ENCODE measurements around a stretch of chr21.

DNA sequence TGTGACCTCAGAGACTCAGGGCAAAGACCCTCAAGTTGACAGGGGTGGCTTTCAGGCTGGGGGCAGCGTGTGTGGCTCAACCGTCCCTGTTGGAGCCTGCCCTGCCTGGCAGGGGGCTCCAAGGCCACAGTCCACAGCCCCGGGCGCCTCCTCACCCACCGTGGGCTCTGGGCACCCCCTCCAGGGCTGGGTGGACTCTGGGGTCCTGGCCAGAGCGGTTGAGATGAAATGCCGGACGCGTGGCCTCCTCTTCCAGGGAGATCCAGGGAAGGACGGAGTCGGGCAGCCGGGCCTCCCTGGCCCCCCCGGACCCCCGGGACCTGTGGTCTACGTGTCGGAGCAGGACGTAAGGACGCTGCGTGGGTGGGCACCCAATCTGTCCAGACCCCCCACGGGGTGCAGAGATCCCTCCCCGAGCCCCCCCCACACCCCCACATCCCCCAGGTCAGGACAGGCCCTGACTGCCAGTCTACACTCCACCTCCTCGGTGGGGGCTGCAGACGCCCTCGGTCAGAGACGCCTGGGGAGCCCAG, 51.2 kb downstream of the SLC19A1 start:
- PRO-cap: no peak
- RAMPAGE, long total RNA, 4 experiments: no peak in any of the 4 experiments

DNA sequence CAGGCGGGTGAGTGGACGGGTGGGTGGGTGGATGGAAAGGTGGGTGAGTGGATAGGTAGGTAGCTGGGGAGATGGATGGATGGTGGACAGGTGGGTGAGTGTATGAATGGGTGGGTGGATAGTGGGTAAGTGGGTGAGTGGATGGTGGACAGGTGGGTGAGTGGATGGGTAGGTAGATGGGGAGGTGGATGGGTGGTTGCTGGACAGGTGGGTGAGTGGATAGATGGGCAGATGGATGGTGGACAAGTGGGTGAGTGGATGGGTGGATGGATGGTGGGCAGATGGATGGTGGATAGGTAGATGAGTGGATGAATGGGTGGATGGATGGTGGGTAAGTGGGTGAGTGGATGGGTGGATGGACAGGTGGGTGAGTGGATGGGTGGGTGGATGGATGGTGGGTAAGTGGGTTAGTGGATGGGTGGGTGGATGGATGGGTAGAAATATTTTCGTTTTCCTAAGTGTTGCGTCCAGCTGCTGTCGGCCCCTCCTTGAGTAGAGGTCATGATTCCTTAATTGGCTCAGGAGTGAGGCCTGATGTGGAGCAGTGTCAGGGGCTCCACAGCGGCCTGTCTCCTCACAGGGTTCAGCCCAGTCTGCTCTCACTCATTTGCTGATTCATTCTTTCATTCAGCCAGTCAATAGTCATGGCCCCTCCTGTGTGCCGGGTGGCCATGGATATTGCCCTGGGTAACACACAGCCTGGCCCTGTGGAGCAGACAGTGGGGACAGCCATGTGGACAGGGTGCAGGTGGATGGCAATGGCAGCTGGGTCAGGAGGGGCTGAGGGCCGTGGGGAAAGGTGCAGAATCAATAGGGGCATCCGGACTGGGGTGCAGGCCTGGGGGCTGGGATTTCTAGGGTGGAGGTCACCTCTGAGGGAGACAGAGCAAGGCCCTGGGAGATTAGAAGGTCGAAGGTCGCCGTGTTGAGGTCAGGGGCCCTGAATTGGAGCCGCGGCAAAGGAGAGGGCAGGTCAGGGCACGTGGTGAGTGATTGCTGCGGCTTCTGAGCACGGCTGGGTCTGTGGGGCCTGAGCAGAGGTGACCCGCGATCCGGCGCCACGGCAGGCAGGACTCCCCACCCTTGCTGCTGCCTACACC, 33.8 kb downstream of the SLC19A1 start:
- PRO-cap: no peak
- RAMPAGE, long total RNA, 4 experiments: no peak in any of the 4 experiments

GRCh38 chr21:45525213-45525803, 16.9 kb downstream of the SLC19A1 start:
- PRO-cap: no peak
- RAMPAGE, long total RNA, 4 experiments: no peak in any of the 4 experiments

- PRO-cap: bidirectional peak, plus-strand start at chr21:45592543, minus-strand start at chr21:45592329
- RAMPAGE, long total RNA, 4 experiments: no peak in any of the 4 experiments
Measured at GRCh38 chr21:45592135-45592800, 50.0 kb upstream of the SLC19A1 start.

- PRO-cap: no peak
- RAMPAGE, long total RNA, 4 experiments: no peak in any of the 4 experiments
Measured at GRCh38 chr21:45638566-45639563, 4.7 kb upstream of the PCBP3 start.

DNA sequence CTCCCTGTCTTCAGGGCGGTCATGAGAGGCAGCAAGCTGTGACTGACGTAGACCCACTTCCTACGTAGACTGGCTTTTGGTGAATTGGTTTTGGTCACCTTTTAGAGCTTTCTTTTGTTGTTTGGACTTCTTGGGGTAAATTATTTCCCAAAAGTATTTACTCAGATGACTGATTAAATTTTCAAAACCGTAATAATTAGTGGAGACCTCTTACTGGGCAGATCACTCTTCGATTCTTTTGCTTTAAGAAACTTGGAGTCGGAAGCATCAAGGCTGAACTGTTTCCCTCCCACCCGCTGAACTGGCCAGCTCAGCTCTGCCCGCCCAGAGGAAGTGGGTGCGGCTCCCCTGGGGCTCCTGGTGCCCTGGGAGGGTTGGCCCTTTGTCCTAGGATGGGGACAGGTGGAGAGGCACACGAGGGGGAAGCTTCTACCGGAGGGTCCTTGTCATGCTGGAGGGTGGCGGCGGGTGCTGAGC, 64.5 kb upstream of the COL6A1 start:
- PRO-cap: no peak
- RAMPAGE, long total RNA, 4 experiments: no peak in any of the 4 experiments

DNA sequence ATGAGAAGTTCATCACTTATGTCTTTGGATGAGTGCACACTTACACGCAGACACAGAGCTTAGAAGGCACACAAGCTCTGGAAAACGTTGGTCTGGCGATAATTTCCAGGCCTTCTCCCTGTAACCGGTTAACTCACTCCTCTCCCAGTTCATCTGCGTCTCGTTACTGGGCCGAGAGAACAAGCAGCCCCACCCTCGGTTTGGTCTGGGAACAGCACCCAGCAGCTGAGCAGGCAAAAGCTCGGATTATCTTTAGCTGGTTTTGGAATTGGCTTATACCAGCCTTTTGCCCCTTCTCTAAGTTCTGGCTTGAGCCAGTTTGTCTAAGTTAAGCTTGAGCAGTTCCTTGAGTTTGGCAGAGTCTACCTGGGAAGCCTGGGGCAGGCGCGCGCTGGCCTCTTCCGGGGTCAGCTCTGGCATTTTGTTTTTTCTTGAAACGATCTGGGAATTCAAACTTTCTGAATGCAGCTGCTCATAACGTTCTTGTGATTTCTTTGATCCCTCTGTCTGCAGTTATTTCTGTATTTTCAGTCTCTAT, 27.2 kb upstream of the COL6A1 start:
- PRO-cap: no peak
- RAMPAGE, long total RNA, 4 experiments: no peak in any of the 4 experiments

DNA sequence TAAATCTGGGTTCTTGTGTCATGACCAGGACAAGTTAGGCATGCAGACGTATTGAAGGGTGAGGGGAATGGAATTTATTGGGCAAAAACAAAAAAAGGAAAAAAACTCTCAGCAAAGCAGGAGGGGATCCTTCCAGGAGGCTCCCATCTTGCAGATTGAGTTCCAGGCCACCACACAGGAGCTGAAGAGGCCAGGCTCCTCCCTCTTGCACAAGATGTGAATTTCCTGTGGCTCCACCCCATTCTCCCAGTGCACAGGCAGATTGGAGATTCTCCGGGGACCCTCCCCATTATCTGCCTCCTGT, 19.1 kb upstream of the COL6A1 start:
- PRO-cap: no peak
- RAMPAGE, long total RNA, 4 experiments: no peak in any of the 4 experiments

DNA sequence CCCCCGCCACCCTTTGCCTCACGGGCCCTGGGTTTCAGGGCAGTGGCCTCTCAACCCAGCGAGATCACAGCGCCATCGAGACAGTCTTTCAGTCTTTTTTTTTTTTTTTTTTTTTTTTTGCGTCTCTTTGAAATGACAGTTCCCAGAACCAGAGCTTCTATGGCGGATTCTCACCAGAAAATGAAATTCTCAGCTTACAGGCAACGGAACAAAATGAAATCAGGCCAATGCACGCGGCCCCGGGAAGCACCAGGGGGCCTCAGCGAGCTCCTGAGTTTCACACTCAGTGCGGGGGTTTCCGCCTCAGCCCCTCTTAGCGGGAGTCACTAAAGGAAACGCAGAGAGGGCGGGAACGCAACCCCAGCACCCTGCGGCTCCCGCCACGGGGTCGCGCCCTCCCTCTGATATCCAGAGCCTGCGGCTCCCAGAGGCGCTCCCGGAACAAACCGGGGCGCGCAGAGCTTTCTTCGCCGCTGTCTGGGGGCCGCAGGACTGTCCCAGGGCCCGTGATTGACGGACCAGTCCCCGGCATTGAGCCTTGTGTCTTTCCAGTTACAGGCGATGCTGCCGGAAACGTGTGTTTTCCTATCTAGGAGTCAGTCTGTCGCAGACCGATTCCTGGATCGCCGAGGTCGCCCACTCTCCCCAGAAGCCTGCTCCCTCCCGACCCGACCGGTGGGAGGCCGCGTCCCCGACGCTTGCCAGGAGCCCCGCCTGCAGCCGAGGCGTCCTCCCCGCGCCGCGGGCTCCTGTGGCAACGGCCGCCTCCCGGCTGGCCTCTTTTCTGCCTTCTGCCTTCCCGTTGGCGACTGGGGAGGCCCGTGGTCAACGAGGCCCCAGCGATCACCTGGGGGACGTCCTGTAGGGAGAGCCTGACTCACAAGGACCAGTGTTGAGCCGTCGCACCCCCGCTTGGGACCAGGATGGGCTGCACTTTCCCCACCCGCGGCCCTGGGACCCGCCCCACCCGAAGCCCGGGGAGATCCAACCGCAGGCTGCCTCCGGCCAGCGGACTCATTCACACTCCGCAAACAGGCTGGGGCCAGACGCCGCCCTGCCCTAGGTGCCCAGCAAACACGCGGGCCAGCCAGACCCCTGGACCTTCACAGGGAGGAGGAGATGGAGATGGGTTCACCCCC, 7.7 kb upstream of the COL6A1 start:
- PRO-cap: bidirectional peak, plus-strand start at position 326 of the sequence, minus-strand start at position 182 of the sequence; bidirectional peak, plus-strand start at position 614 of the sequence, minus-strand start at position 563 of the sequence; bidirectional peak, plus-strand start at position 1,021 of the sequence, minus-strand start at position 888 of the sequence
- RAMPAGE, long total RNA, 4 experiments: no peak in any of the 4 experiments

- PRO-cap: bidirectional peak, plus-strand start at chr21:45975007, minus-strand start at chr21:45974808; bidirectional peak, plus-strand start at chr21:45975304, minus-strand start at chr21:45975174
- RAMPAGE, long total RNA, 4 experiments: no peak in any of the 4 experiments
Measured at GRCh38 chr21:45974681-45975481, 6.7 kb upstream of the COL6A1 start.

DNA sequence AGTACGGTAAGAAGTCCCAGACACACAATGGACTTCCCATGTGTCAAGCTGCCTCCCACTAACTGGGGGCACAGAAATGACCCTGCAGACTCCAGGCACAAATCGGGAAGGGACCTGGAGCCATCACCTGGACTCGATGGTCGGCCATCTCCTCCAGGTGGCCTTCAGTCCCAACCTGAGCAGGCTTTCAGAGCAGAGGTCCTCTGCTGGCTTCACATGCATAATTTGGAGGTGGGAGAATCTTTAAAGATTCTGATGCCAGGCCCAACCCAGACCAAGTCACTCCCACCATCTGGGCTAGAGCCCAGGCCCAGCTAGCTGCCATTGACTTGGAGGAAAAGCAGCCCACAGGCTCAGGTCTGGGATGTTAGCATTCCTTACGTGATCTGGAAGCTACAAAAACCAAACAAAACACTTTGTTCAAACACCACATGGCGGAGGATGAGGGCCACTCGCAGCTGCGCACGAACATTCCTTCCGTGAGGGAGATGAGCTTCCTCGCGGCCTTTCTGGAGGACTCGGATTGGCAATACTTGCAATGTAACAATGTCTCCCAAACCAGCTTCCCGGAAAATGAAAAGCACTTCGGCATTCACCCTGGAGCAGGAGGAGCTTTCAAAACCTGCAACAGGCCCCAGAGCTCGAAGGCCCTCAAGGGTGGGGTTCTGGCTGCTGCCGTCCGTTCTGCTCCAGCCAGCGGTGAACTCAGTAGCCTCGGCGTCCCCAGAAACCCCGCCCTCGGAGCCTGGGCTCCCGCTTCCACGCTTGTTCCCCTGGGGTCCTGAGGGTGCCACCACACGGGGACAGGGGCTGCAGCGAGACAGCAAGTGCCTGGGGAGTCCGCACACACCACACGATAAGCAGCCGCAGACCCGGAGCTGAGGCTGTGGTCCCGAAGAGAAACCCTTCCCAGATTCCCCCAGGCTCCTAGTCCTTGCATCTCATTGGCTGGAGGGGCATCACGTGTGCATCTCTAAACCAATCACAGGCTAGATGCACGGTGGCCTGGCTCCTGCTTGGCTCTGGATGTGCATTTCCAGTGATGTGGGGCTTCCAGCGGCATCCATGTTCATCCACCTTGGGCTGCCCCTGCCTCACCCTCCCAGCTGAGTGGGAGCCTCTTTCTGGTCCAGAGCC, 40.5 kb downstream of the COL6A1 start:
- PRO-cap: bidirectional peak, plus-strand start at position 423 of the sequence, minus-strand start at position 388 of the sequence; bidirectional peak, plus-strand start at position 1,033 of the sequence, minus-strand start at position 886 of the sequence
- RAMPAGE, long total RNA, 4 experiments: no peak in any of the 4 experiments

- PRO-cap: bidirectional peak, plus-strand start at chr21:46039255, minus-strand start at chr21:46039139
- RAMPAGE, long total RNA, 4 experiments: no peak in any of the 4 experiments
Measured at GRCh38 chr21:46038627-46039543, 57.3 kb downstream of the COL6A1 start.

DNA sequence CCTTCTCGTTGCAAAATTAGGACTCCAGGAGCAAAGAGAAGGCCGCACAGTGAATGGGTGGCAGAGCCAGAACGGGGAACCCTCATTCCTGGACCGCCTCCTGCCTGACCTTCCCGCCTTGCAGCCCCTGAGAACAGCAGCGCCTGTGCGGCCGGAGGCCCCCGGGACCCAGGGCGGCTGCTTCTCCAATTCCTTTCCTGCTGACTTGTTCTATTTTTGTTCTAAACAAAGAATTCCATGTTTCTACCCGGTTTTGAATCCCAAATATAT, 32.0 kb upstream of the COL6A2 start:
- PRO-cap: no peak
- RAMPAGE, long total RNA, 4 experiments: no peak in any of the 4 experiments

DNA sequence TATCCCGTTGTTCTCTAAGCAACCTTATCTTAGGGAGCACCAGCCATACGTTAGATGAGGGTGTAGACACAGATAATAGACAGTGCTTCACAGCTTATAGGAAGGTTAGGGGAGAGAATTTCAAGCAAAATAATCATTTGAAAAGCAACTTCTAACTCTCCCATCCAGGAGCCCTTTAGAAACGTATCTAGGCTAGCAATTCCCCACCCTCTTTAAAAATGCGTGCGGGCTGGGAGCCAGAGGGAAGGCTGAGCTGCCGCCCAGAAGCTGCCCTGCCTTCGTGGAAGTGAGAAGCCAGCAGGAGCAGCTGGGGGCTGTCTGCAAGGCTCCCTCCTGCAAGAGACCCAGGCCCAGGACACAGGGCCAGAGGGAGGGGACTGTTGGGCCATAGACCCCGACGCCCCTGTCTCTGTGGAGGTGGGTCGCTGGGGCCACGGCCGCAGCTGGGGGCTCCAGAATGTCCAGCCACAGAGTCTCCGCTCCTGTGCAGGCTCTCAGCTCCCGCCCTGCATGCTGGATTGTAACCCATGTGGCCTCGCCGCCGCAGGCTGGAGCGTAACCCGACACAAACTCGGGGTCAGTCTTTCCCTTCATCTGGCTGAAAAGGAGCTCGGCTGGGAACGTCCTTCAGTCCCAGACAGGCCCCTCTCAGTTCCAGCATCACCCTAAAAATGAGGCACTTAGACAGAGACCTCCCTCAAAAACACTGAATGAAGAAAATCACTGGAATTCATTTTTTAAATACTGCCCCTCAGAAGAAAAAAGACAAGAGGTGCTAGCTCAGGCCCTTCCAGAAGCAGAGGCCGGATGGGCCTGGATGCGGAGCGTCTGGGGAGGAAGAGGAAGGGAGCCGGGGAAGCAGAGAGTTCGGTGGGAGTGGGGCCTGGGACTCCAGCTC, 31.0 kb upstream of the COL6A2 start:
- PRO-cap: bidirectional peak, plus-strand start at position 278 of the sequence, minus-strand start at position 214 of the sequence
- RAMPAGE, long total RNA, 4 experiments: no peak in any of the 4 experiments

DNA sequence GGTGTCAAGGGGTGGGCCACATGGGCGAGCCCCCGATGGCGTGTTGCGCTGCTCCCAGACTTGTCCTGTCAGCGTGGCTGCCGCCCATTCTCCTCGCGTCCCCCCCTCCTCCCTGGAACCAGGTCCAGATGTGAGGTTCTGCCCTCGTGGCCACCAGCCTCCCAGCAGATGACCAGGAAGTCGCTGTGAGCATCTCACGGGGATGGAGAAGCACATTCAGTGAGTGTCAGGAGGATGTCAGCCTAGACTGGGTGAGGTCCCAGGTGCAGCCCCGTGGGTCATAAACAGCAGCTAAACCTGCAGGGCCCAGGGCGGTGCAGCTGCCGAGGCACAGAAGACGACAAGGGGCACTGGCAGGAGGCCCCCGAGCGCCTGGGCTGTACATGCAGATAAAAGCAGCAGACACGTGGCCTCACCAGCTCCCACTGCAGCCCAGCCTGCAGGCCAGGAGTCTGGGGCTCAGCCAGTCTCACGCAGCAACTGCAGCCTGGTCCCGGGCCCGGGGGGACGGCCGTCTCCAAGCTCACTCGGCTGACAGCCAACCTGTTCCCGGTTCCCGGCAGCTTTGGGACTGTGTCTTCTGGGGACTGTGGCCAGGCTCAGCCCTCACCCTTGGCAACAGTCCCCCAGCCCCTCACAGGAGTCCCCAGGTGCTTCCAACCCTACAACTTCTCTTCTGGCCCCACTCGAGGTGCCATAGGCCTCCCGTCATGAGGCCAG, 17.5 kb upstream of the COL6A2 start:
- PRO-cap: no peak
- RAMPAGE, long total RNA, 4 experiments: no peak in any of the 4 experiments

DNA sequence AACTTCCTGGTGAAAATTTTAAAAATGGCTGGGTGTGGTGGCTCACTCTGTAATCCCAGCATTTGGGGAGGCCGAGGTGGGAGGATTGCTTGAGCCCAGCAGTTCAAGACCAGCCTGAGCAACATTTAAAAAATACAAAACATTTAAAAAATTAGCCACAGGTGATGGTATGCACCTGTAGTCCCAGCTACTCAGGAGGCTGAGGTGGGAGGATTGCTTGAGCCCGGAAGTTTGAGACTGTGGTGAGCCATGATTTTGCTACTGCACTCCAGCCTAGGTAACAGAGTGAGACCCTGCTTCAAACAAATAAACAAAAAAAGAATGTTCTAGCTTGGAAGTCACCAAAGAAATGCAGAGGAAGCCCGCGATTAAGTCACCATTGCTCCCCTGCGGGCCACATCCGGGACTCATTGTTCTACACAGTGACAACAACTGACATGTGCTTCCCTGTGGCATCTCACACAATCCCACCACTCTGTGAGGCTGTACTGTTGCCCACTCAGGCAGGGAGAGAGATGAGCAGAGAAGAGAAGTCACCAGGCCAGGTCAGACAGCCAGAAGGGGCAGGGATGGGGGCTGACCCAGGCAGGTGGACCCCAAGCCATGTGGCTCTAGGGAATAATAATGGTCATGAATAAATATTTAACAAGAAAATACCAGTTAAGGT, 18.5 kb upstream of the SPATC1L start:
- PRO-cap: no peak
- RAMPAGE, long total RNA, 4 experiments: no peak in any of the 4 experiments

DNA sequence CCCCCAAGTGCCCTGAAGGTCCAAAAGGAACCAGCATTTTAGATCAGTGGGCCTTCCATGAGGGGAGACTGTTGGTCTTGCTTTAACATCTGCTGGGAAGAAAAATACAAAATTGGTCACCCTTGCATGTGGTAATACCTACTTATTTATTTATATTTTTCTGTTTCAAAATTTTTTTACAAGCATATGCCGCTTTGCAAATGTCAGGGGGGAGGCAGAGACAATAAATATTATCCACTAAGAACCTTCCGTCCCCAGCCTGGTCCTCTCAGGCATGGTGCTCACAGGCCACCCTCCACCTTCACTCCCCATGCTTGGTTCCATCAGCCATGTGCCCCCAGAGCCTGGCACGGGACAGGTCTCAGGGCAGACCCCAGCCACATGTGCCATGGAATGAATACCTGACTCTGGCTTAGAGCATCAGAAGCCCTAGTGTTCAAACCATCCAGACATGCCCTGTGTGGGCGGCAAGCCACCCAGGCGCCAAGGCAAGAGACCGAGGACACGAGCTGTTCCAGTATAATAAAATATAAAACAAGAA, 5.5 kb downstream of the LSS start:
- PRO-cap: no peak
- RAMPAGE, long total RNA, 4 experiments: no peak in any of the 4 experiments

- PRO-cap: unidirectional peak, plus-strand start at chr21:46227019; unidirectional peak, plus-strand start at chr21:46227100
- RAMPAGE, long total RNA, 4 experiments: no peak in any of the 4 experiments
Measured at GRCh38 chr21:46226530-46227609, 1.7 kb downstream of the LSS start.

GRCh38 chr21:46244707-46245097, 16.1 kb upstream of the LSS start:
- PRO-cap: no peak
- RAMPAGE, long total RNA, 4 experiments: no peak in any of the 4 experiments

DNA sequence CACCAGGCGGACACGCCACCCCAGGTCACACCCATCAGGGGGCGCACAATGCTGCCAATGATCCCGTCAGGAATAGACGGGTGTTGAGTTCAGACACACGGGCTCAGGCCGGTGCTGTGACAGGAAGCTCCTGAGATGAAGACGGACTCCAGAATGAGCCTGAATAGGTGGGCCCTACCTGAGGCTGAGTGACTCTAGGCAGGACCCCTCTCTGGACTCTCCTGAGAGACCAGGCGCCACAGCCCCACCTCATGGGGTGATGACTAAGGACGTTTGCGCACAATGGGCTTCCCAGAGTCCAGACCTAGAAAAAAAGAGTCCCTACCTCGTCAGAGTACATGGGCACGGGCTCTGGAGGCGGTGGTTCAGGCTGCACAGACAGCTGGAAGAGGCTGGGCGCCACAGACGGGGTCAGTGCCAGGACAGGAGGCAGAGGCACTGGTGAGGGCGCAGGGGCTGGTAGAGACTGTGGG, 20.4 kb downstream of the MCM3AP start:
- PRO-cap: no peak
- RAMPAGE, long total RNA, 4 experiments: no peak in any of the 4 experiments

All from esophagus squamous epithelium (tissue), 4 donors.